ENCODE measurements around a stretch of chr16.

- PRO-cap, 2 experiments = no peak in any of the 2 experiments
These were observed 11.7 kb upstream of the ENSG00000188897 start for GRCh38 chr16:11538634-11539172.

GRCh38 chr16:11584440-11585075 is 2.2 kb downstream of the LITAF start:
- PRO-cap, 2 experiments = no peak in any of the 2 experiments

DNA sequence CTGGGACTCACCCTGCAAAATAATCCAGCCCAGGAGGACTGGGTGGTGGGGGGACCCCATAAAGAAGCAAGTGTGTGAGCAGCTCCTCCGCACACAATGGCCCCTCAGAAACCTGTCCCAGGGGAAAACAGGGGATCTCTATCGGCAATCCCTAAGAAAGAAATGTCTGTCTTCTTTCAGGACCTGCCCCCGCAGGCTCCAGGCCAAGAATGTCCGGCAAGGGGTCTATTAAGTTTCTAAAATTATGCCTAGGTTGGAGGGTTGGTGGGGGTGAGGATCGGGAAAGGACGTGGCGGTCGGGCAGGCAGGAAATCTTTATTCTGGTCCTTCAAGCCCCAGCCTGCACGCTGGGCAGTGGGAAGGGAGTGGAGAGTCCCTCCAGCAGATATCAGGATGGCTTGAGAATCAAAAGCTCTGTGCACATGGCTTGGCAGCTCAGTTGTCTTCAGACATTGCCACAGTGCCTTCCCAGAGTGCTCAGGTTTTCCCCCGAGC is 23.4 kb upstream of the LITAF start:
- PRO-cap, 2 experiments = no peak in any of the 2 experiments

- PRO-cap, 2 experiments = no peak in any of the 2 experiments
These were observed 33.0 kb upstream of the SNN start for GRCh38 chr16:11635203-11635658.

DNA sequence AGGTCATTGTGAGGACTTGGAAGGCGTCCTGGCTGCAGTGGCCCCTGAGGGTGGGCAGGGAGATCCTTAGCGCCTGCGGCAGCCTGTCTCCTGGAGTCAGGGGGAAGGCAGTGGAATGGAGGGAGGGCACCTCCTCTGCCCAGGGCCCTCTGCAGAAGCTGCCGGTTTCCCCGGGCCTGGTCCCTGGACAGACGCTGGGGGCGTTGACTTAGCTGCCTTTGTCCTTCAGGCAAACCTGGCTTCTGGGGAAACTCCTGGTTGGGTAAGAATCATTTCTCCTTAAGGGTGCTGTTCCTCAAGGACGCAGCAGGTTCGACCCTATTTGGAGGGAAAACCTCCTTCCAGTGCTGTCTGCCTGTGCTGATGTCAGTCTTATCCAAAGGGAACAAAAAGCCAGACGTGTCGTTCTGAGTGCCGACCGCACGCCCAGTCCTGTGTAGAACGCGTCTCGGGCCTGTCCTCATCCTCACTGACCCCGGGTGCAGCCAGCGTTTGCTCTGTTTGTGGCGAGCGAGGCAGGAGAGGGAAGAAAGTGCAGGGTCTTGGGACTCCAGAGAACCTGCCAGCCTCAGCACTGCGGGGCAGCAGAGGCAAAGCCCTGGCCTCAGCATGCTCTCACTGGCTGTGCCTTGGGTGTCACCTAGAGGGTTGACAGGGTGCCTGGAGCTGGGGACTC is 5.7 kb downstream of the SNN start:
- PRO-cap, 2 experiments = no peak in any of the 2 experiments

- PRO-cap, 2 experiments = no peak in any of the 2 experiments
These were observed 14.5 kb downstream of the SNN start for GRCh38 chr16:11682385-11683489.

- PRO-cap, 2 experiments = no peak in any of the 2 experiments
These were observed 6.7 kb downstream of the TXNDC11 start for GRCh38 chr16:11735756-11736510.

DNA sequence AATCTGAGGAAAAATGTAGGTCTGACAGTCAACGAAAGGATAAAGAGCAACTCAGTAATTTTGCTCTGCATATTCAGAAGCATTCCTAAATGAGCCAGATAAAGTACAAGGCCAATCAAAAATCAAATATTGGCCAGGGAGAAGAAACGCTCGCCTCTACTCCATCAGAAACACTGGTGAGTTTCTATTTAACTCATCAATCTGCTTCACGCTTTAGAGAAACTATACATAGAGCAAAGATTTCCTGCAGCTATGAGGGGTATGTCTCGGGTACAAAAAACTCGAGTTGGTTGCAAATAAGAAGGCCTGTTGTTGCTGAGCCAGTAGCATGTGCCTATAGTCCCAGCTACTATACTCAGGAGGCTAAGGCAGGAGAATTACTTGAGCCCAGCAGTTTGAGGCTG is 3.6 kb downstream of the TXNDC11 start:
- PRO-cap, 2 experiments = no peak in any of the 2 experiments

GRCh38 chr16:11742924-11743379 is 295 bp upstream of the TXNDC11 start:
- PRO-cap, 2 experiments = peak in 2 of 2 experiments; most common plus-strand start chr16:11743055 (in 1)

DNA sequence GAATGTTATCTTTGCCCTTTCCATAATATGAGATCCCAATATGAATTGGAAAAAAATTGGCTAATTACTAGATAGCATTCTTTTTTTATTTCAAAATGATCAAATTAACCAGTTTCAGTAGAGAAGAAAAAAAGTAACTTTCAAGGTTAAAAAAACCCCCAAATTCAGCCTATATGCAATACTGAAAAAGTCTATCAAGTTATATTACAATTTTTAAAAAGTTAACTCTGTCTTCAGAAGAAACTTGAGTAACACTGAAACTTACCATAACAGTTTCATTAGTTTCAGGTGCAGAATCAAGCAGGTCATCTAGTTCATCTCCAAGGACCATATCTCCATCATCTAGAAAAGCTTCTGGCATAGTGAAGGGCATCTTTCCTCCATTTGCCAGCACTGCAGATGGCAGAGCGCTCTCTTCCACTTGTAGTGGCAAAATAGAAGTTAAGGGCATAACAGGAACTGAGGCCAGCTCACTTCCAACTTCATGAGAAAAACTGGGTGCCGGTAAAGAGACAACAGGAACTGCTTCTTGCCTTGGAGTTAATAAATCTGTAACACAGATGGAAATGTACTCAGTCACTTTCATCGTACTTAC is 23.0 kb downstream of the ZC3H7A start:
- PRO-cap, 2 experiments = no peak in any of the 2 experiments

GRCh38 chr16:11841830-11842321 is 9.5 kb downstream of the RSL1D1 start:
- PRO-cap, 2 experiments = no peak in any of the 2 experiments

GRCh38 chr16:11851890-11852561 is 684 bp upstream of the RSL1D1 start:
- PRO-cap, 2 experiments = no peak in any of the 2 experiments

DNA sequence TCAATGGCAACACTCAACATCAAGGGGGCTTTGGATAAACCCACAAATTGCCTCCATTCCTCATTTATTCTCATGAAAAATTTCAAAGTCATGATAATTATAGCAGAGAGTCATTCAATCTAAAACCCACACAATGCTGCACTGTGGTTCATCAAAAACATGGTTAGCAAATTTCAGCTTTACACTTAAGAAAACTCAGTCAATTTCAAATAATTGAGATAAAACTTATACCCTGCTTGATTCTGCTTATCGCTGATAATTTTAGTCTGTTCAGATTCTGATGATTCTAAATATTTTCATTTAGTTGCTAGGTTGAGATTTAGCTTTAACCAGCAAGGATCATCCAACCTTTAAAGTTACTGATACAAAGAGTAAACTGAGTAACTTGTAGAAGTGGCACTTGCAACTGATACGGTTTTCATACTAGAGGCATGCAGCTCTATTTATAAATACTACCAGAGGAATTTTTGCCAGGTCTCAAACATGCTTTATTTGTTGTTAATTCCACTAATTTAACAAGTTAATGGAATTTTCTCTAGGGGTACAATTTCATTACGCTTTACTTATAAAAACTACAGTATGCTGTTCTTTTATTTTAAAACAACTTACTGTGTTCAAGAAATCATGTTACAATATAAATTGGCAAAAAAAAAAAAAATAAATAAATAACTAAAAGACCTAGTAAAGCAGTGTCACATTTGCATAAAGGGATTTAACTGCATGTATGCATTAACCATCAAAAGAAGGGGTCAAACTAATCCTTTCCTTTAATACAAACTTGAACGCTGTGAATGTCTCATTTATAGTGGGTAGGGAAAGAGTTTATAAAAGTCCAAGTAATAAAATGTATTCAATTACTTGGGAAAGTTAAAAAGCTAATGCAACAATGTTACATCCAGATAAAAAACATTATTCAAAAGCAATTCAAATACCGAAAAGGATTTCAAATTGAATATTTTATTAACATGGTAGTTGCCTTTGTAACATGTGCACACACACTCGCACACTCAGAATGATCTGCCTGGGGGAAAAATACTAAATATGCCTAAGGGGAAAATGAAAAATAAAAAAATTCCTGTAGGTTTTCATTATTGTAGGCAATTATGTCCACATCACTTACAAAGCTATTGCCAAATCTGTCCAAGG is 20.8 kb upstream of the RSL1D1 start:
- PRO-cap, 2 experiments = no peak in any of the 2 experiments

- PRO-cap, 2 experiments = no peak in any of the 2 experiments
These were observed 78.3 kb downstream of the SNX29 start for GRCh38 chr16:12054786-12055375.

- PRO-cap, 2 experiments = no peak in any of the 2 experiments
These were observed 80.8 kb downstream of the SNX29 start for GRCh38 chr16:12057214-12057914.

DNA sequence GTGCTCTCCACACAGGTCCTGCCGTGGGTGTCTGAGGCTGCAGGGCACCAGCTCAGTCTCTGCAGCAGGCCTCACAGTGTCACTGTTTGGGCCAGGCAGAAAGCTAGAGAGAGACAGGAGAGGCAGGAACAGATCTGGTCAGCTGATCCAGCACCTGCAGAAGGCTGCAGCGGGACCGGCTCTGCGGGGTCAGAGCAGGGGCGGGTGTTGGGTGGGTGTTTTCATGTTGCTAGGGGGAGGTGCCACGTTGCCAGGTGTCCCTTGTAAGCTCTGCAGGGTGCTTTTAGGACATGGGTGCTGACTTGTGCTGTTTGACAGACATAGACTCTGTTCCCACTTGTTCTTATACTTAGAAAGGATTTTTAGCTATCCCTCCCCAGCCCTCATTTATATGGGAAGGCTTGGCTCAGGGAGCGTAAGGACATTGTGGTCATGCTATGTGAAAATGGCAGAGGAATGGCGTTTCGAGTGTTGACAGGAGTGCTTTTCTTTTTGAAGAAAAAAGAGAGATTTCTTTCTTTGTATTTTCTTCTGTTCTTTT is 111.6 kb downstream of the SNX29 start:
- PRO-cap, 2 experiments = no peak in any of the 2 experiments

GRCh38 chr16:12211734-12212133 is 235.2 kb downstream of the SNX29 start:
- PRO-cap, 2 experiments = peak in 1 of 2 experiments; most common plus-strand start chr16:12211985 (in 1)

GRCh38 chr16:12232560-12233161 is 256.1 kb downstream of the SNX29 start:
- PRO-cap, 2 experiments = no peak in any of the 2 experiments

- PRO-cap, 2 experiments = no peak in any of the 2 experiments
These were observed 157.0 kb downstream of the CPPED1 start for GRCh38 chr16:12646696-12647145.

- PRO-cap, 2 experiments = peak in 1 of 2 experiments; most common minus-strand start chr16:12902103 (in 1)
These were observed 701 bp downstream of the SHISA9 start for GRCh38 chr16:12901954-12902643.

Data from Colon Carcinoma Metastatic in the Lung (tissue), 2 donors.